Mesothelial cell of epicardium (in vitro differentiated cells): ENCODE measurements around the genes NXF3, BEX4 and TCEAL5.

- PRO-cap: no peak
These were observed 22.1 kb upstream of the RAB40AL start for GRCh38 chrX:102914862-102915518.

DNA sequence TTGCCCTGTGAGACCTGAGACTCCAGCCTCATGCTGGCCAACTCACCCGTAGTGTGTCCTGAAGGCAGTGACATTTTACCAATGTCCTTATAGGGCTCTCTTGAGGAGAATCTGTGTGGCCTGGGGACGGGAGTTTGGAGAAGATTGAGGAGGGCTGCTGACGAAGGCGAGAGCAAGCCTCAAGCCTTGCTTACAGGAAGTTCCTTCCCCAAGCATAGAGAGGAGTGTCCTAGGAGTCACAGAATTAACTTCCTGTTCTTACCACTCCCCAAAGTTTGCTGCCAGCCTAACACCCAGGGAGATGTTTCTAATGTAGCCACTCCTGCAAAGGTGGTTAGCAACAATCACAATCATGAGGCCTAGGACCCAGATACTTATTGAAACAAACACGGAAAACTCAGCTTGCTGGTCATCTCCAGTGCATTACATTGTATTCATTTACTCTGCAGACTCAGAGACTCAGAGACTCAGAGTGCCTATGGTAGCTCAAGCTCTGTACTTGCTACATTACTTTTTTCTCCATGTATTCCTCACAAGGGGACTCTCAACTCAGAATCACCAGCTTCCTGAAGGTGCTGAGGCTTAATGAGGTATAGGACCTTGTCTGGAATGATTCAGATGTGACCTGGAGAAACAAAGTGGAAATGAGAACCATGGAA lies at the start of gene NXF3:
NXF3 (minus strand) TSS at position 194 of the 659 bp plus-strand sequence.
- PRO-cap: no peak

GRCh38 chrX:103214707-103215405 lies at the start of gene BEX4:
TSS of gene BEX4 (plus strand) at chrX:103215108.
- PRO-cap: bidirectional peak, plus-strand start at chrX:103215131, minus-strand start at chrX:103214976

GRCh38 chrX:103218671-103219174 lies 3.8 kb downstream of the BEX4 start:
- PRO-cap: no peak

DNA sequence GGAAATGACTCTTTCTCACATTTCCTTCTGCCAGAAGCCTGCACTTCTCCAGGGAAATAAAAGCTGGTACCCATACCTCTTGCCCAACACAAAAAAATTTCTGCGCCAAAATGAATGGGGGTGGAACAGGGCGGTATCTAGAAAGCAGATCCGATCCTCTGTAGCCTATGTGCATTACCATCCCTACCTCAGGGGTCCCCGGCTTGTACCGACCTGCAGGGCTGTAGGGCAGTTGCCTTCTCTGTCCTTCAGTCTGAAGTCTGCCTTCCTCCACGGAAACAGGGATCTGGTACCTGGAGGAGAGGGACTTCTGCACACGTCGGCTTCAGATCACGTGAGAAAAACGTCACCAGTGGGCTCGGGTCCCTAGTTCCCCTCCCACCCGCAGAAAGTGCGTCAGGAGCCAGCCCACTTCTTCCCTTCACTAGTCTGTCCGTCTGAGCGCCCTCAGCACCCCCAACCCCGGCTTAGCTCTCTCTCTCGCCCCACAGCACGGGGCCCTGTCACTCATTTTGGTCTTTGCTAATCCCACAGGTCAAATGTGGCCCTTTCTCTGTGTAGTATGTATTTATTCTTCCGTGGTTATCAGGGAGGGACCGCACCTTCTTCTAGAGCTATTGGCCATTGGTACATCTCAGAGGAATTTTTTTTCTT lies at the start of gene TCEAL5:
TCEAL5 (minus strand) TSS at position 291 of the 654 bp plus-strand sequence.
- PRO-cap: no peak

- PRO-cap: no peak
These were observed 8.3 kb upstream of the TCEAL9 start for GRCh38 chrX:103348019-103348320.

- PRO-cap: no peak
These were observed 635 bp downstream of the TCEAL4 start for GRCh38 chrX:103586013-103586286.

GRCh38 chrX:103664274-103664808 lies 22.2 kb downstream of the MORF4L2 start:
- PRO-cap: no peak

DNA sequence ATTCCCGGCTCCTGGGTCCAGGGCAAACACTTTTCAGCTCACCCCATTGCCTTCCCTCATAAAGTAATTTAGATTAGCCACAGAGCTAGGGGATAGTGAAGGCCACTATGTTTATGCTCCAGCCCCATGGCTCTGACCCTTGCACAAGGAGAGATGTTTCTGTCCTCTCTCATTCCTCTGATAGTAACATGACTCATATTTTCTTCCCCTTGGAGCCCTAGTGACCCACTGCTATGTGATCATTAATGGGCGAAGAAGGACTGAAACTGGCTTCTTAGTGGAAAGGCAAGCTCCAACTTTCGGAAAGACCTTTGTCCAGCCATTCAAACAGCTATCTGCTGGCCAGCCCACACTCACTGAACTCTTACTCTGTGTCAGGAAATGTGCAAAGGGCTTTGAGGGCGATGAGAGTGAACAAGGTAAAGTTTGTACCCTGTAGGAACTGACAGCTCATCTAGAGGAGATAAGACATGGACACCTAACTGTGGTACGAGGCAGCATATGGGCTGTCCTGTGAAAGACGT lies 12.3 kb downstream of the CLDN2 start:
- PRO-cap: no peak

- PRO-cap: no peak
These were observed 22.4 kb downstream of the CLDN2 start for GRCh38 chrX:106942389-106943126.

DNA sequence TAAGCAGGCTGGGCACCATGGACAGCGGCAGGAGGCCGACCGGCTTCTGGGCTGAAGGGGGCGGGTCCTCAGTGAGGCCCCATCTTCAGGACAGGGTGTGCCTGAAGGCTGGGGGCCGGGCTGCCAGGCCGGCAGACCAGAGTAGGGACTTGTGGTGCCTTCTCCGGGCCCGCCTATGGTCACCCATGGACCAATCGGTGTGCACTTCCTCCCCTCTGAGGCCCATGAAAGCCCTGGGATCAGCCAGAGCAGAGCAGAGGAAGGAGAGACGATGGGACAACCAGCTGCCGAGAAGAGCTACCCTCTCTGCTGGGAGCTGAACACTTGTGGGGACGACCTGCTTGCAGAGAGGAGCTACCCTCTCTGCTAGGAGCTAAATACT lies 118.4 kb downstream of the DNAAF6 start:
- PRO-cap: no peak

GRCh38 chrX:107761447-107761932 lies 14.1 kb downstream of the TSC22D3 start:
- PRO-cap: no peak

GRCh38 chrX:107877958-107878157 lies 52.2 kb downstream of the MID2 start:
- PRO-cap: no peak

DNA sequence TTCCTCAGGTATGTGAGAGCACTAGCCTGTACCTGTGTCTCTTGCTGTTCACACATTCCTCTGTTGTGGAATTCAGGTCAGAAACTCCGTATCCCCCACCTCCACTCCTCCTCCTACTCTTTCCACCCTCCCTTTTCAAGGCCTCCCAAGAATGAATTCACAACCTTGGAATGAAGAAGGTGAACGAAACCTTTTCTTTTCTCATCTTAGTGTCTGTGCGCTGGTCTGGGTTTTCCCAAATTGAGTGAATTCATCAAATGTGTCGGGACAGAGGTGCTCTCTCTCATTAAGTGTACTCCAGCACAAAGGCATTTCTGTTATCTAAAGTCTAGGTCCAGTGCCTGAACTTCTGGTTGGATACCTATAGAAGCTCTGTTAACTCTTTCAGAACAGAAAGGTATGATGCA lies 42.0 kb downstream of the COL4A6 start:
- PRO-cap: unidirectional peak, minus-strand start at position 65 of the sequence

DNA sequence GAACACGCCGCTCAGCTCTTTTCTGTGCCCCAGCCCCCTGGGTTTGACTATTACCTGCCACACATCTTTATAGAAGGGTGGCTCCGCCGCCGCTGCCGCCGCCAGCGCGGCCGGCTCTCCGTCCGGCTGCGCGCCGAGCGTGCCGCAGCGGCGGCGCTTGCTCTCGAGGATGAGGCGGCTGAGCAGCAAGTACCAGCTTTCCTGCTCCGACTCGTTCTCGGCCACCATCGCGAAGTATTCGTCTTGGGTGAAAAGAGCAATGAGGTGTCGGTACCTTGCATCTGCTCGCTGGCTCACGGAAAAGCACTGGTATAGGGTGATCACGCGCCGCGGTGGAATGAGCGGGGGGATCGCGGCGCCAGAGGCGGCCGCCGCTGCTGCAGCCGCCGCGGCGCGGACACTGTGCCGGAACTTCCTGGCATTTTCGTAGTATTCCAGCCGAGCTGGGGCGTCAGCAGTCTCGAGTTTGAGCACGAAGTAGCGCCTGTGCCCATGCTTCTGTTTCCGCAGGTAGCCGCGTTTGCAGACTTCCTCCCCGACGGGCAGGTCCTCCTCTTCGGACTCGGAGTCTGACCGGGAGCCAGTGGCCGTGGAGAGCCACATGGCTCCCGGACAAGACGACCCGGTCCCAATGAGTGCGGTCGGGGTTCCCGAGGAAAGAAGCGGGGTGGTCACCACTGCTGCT lies 638 bp downstream of the IRS4 start:
- PRO-cap: no peak

- PRO-cap: no peak
These were observed 112.0 kb upstream of the TMEM164 start for GRCh38 chrX:109890966-109891243.

- PRO-cap: no peak
These were observed 459 bp downstream of the TMEM164 start for GRCh38 chrX:110003444-110003701.

DNA sequence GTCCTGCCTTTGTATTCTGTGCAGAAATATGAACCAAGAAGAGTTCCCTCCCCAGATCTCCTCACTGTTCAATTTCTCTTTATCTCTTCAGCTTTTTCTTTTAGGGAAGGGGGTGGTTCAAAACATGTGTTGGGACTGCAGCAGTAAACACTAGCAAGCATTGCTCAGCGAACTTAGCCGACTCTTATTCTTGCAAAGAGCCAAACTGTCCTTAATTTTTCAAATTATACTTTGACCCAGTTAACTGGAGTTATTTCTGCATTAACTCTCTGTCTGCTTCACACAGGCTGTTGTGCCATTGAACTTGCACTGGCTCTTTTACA lies 1.6 kb downstream of the CHRDL1 start:
- PRO-cap: no peak

GRCh38 chrX:111097597-111098320 lies 1.8 kb downstream of the PAK3 start:
- PRO-cap: no peak

DNA sequence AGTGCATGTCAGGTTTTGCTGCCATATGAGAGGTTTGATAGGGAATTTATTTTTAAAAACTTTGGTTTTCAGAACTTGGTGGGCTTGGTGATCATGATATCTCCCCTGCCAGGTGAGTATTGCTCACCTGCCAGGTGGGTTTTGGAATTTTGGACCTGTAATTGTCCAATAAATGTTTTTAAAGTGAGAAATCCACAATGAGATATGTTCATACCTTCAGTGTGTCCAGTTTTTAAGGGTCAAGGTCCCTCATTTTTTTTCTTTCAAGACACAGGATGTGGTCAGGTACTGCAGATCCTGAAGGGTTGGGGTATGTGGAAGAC lies 5.4 kb upstream of the TRPC5OS start:
- PRO-cap: unidirectional peak, minus-strand start at position 120 of the sequence